ENCODE data around the genes TFE3, GAGE1, PAGE4, USP27X and PHF8.

GRCh38 chrX:48934457-48935241 lies 15.8 kb upstream of the PIM2 start:
- PRO-cap = no peak

DNA sequence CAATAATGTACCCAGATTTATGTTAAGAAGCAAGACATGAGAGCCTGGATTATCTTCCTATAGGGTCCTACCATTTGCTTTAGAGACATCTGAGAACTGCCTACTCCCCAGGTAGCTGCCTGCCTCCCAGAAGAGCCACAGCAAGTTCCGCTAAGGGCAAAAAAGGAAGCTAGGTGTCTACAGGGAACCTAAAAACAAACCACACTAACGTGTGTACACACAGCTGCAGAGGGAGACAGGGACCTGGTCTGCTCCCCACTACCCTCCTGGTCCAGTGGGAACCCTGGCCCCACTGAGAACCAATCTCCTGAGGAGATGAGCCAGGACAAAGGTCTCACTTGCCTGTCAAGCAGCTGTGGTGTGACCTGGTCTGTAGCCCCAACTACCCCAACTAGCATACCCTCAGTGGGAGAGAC lies 17.6 kb downstream of the OTUD5 start:
- PRO-cap = no peak

- PRO-cap = unidirectional peak, minus-strand start at chrX:49043163; unidirectional peak, minus-strand start at chrX:49043355; unidirectional peak, minus-strand start at chrX:49043393
Measured at GRCh38 chrX:49043067-49043708, at the start of gene TFE3. Gene TFE3 (minus strand): TSS chrX:49043357.

GRCh38 chrX:49266746-49267179 lies 2.3 kb upstream of the FOXP3 start:
- PRO-cap = no peak

GRCh38 chrX:49598814-49599315 lies at the start of gene GAGE1:
Gene GAGE1 (plus strand): TSS chrX:49599020.
- PRO-cap = no peak

DNA sequence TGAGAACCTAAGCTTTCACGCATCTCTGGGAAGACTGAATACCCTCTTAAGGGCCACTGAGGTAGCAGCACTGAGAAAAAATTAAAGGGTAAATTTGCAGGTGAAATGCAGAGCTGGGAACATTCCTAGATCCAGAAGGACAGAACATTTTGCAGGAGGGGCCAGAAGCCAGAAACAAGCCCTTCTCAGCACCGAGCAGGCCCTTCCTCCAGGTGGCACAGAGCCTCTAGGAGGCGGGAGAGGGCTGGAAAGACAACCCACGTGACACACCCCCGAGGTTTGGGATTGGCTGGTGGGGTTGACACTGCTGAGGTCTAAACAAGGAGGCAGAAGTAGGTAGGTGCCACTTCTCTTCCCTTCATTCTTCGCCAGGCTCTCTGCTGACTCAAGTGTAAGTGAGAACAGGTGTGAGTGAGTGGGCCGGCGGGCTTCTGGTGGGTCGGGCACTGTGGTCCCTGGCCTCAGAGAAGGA lies at the start of gene PAGE4:
Gene PAGE4, plus strand, starts transcription at position 343 of the 472 bp plus-strand sequence.
- PRO-cap = no peak

GRCh38 chrX:49878800-49879760 lies at the start of gene USP27X:
Gene USP27X (plus strand): TSS chrX:49879484.
- PRO-cap = bidirectional peak, plus-strand start at chrX:49879497, minus-strand start at chrX:49879456

DNA sequence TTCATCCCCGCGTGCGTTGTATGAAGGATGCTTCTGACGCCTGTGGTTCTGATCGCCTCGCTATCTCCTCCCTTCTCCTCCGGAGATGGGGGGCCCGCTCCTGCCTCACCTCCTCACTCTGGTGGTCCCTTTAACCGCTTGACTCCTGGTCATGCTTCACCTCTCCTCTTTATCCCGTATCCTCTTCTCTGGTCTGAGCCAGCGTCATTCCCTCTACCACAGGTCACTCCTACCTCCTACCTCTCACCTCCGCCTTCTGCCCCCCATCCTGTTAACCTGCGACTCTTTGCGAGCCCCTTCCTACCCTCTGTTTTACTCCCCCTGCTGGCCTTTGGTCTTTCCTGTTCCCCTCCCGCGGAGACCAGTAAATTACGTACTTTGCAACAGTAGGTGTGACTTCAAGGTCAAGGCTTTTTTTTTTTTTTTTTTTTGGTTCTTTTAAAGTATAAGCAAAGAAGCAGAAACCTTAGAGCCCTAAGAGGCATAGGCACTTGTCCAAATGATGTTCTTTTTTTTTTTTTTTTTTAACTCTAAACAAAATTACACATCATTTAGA lies 60.1 kb downstream of the GSPT2 start:
- PRO-cap = bidirectional peak, plus-strand start at position 246 of the sequence, minus-strand start at position 258 of the sequence

DNA sequence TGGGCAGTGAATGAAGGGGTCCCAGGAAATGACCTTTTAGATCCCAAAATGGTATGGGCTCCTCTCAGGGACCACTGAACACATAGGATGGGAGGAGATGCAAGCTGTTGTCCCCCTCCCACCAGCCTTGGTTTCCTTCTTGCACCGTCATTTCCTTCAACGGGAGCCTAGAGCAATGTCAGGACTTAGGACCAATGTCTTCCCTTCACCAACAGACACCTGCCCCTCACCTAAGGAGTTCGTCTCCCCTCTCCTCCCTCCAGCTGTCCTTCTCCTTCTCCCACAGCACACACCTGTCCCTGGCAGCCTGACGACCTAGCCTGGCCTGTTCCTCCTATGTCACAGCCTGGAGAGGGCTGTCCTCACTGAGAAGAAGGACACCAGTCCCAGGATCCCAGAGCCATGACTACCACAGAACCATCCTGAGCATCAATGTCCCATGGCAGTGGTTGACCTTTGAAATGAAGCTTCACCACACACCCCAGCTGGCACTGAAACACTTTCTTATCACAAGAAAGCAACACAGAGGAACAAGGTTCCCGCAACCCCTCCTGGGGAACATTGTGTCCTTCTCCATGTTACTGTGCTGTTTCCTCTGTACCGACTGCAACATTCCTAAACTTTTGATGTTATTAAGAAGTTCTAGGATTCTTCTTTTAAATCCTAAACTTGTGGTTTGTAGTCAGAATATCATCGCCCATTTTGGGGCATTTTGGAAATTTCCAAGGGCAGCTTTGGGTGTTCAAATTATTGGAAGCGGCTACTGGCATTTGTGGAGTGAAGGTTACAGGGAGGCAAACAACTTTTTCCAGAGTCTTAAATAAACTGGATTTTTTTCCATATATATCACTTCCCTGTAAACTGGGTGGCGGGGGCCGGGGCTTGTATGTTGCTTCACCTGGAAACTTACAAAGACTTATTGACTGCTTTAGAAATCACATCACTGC lies 21.2 kb upstream of the FAM156A start:
- PRO-cap = no peak

DNA sequence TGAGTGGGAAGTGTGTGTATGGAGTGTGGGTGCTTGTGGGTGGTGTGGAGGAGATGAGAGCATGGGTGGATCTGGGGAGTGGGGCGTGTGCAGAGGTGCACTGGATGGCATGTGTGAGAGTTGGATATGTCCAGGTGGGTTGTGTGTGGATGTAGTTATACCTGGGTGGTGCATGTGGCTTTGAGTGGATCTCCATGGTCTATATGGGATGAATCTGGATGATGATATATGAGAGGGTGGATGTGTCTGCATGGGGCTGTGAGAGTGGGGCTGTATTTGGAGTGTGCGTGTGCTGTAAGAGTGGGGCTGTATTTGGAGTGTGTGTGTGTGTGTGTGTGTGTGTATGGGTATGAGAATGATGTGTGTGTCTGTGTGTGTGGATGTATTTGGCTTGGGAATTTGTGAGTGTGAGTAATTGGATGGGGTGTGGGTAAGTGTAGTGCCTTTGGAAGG lies 7.0 kb downstream of the GPR173 start:
- PRO-cap = no peak

DNA sequence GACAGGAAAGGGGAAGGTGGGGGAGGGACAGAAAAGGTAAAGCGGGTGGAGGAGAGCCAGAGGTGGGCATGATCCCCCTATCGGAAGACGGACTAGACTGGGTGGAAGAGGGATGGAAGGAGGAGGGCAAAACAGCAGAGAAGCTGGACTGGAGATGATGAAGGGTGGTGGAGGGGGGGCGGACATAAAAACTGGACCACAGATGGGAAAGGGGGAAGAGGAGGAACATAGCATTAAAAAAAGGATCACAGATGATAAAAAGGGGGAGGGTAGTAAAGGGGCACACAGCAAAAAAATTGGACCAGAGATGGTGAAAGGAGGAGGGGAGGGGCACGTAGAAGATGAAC lies 1.2 kb downstream of the TSPYL2 start:
- PRO-cap = no peak

DNA sequence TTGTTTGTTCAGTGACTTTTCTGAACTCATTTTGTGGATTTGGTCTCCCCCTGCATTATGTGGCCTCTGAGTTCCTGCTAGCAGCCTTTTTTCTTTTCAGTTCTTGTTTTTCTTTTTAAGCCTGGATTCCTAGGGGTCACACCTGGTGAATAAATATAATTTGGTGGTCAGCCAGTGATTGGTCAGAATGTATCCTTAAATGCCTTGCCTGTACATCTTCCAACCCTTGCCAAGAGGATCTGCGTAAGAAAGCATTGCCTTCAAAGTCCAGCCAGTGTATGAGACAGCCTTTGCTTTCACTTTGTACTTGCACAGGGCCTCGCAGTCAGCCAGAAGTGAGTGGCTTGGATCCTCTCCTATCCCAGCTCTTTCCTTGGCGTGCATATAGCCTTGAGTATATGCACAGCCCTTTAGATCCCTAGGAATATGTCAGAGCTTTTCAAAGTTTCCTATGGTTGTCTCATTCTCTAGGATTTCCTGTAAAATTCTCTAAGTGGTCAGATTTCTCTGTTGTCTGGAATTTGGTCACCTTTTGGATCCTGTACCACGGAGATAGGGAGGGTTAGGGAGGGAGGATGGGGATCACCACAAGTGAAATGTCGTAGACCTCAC lies 22.2 kb downstream of the KANTR start:
- PRO-cap = no peak

DNA sequence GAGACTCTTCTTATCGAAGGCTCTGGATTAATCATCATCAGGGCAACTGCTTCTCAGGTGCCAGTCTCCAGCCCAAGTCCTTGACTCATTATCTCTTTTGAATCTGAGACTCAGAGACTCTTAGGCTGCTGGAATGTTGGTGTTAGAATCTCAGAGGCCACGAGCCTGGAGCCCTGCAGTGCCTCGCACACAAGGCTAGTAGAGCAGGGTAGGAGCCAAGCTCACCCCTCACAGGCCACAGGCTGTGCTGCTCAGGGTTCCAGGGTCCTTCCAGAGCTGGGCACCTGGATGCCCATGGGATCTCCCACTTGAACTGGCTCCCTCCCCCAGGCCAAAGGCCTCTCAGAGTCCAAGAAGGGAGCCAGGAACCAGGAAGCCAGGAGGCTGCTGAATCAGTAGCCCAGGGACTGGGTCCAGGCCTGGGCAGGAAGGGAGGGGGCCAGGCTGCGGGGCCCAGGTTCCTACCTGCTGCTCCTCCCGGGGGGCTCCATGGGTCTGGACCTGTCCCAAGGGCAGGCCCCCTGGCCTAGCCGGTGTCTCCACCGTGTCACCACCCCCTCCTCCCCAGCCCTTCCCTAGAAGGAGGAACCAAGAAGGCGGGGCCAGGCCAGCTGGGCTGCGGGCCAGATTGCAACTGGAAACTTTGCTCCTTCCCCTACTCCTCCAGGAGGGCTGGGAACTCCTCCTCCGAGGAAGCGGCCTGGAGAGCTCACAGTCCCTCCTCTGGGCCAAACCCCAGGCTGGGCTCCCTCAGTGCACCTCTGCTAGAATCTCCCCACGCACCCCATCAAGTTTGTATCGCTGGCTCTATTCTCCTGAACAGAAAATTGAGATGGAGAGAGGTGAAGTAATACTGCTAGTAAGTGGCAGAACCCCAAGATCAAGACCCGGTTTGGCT lies 39.9 kb downstream of the IQSEC2 start:
- PRO-cap = bidirectional peak, plus-strand start at position 712 of the sequence, minus-strand start at position 552 of the sequence

DNA sequence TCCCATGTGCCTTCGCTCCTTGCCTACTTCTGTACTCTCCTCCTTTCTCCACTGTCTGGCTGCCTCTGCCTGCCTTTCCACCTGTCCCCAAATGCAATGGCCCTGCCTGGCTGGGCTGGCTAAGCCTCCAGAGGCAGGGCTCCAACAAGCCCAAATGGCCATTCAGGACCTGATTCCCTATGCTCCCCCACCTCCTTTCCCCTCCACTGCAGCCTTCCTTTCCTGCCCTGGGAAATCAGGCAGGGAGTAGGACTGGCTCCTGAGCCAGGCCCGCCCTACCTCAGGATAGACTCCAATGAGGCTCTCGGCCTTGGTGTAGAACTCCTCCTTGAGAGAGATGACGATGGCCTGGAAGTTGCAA lies 42.1 kb downstream of the SMC1A start:
- PRO-cap = no peak

DNA sequence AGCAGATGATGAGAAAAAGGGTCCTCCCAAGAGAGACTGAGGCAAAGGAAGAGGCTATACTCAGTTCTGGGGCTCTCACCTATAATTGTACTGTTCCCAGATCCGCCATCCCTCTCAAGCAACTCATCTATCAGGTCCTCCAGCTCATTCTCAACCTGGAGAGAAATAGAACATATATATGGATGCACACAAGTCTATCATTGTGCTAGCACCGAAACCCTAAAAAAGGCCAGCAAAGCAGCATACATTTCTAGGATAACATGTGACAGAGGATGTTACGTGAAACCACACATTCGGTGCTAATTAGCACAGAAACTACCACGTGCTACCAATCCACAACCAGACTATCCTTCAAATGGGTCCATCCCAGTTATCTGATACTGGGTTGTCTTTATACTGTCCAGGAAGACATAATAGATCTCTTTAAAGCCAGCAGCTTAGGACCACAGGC lies 122.8 kb downstream of the HUWE1 start:
- PRO-cap = no peak

- PRO-cap = no peak
Measured at GRCh38 chrX:53564822-53565412, 121.6 kb downstream of the HUWE1 start.

GRCh38 chrX:53603108-53603673 lies 83.3 kb downstream of the HUWE1 start:
- PRO-cap = no peak

DNA sequence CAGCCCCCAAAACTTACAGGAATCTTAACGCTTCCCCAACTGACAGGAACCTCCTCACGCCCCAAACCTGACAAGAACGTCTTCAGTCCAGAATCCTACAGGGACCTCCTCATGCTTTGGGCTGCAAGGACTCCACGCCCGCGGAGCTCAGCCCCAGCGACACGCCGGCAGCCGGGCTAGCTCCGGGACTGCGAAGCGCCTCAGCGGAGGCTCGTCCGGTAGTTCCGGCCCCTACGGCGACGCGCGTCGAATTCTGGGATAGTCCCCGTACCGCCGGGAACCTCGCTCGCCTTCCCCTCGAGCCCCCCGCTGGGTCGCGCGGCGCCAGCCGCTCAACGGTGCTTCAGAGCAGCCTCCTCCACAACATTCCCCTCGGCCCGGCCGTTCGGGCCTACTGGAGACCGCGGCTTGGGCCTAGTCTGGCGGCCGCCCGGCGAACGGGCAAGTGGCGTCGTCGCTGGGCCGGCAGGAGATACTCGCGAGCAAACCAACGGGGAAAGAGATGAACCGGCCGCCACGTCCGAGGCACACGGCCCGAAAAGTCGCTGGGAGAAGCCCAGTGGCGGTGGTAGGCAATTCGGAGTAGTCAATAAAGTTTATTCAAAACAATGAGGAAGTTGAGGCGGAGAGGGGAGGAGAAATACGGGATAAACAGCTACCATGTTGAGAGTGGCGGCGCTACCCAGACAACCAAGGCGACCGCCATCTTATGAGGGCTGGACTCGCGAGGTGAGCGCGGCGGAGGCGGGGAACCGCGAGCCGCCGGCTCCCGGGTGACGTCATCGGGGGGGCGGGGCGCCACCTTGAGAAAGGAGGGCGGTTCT lies at the start of gene PHF8:
Gene PHF8, minus strand, starts transcription at position 729 of the 824 bp plus-strand sequence.
- PRO-cap = bidirectional peak, plus-strand start at position 221 of the sequence, minus-strand start at position 190 of the sequence; bidirectional peak, plus-strand start at position 309 of the sequence, minus-strand start at position 253 of the sequence; bidirectional peak, plus-strand start at position 471 of the sequence, minus-strand start at position 477 of the sequence; bidirectional peak, plus-strand start outside the sequence, minus-strand start at position 724 of the sequence

GRCh38 chrX:54044569-54045574 lies 599 bp upstream of the PHF8 start:
- PRO-cap = bidirectional peak, plus-strand start at chrX:54044626, minus-strand start at chrX:54044468; bidirectional peak, plus-strand start at chrX:54044889, minus-strand start at chrX:54044784; bidirectional peak, plus-strand start at chrX:54045082, minus-strand start at chrX:54045067

DNA sequence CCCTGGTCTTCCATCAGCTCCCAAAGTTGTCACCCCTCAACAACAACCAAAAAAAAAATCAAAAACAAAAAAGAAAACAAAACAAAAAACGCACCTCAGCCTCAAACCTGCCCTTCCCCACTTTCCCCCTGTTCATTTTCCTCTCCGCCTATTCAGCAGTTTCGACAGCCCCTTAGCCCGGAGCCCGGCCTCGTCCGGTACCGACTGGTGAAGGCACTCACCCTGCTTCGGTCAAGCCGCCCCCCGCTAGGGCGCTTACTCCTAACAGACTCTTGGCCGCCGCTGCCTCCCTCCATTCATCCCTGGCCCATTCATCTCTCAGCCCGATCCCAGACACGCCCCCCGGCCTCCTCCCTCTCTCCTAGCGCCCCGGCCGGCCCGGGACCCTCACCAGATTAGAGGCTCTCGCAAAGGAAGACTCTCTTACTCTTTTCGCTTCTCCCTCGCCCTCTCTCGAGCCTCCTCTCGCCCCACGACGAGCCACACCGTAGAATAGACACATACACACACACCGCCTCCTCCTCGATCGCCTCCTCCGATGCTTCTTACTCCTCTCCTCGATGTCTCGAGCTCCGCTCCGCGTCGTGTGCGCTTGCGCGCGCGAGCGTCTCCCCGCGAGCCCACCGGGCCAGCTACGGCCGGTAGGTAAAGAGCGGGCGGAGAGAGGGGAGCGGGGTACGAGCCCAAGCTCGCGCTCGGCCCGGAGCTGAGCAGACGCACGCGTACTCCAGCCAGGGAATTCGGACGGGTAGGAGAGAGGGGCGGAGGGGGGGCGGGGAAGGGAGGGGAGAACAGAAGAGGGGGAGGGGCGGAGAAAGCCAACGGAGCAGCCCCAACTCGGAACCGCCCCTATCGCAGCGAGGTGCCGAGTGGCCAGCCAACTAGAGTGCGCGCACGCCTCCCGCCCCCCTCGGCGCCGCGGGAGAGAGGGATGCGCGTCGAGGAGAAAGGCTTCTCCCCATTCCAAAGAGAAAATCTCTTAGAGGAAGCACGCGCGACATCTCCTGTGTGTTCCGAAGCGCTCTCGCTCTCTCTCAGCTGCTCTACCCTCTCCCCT lies 82.6 kb upstream of the TSR2 start:
- PRO-cap = bidirectional peak, plus-strand start at position 314 of the sequence, minus-strand start at position 206 of the sequence; bidirectional peak, plus-strand start at position 961 of the sequence, minus-strand start at position 752 of the sequence

Data from H9 (cell line).